Skeletal muscle tissue (tissue), 7 donors: Measurements from ENCODE around the genes SHC3 and SYK.

DNA sequence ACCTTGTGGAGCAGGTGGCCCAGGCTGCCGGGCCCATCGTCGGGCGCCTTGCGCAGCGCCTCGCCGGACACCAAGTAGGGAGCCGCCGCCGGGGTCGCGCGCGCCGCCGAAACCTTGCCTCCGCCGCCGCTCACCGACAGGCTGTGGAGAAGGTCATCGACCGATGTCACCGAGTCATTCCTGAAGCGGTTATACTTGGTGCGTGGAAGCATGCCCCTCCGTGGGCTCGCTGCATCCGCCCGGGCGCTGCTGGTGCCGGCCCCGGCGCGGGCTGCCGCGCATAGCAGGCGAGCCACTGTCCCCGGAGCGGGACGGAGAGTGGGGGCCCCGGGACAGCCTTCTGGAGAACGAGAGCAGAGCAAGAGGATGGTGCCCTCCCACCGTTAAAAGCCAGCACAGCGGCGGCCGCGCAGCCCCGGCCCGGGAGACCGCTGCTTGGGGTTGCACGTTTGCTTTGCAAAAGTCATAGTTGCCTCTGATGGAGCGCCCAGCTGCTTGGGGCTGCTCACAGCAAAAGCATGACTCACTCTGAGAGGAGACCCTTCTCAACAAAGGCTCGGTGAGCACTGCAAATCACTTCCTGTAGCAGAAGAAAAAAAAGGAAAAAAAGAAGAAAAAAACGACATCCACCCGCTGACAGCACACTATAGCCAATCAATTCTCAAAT lies at the start of gene SHC3:
TSS of gene SHC3 (minus strand) at position 570 of the 667 bp plus-strand sequence.
- PRO-cap, 3 experiments: no peak in any of the 3 experiments
- RAMPAGE, long total RNA: no peak
- RRBS, 2 experiments: 7 to 8% methylated on average over 22 of the region's 56 CpGs

DNA sequence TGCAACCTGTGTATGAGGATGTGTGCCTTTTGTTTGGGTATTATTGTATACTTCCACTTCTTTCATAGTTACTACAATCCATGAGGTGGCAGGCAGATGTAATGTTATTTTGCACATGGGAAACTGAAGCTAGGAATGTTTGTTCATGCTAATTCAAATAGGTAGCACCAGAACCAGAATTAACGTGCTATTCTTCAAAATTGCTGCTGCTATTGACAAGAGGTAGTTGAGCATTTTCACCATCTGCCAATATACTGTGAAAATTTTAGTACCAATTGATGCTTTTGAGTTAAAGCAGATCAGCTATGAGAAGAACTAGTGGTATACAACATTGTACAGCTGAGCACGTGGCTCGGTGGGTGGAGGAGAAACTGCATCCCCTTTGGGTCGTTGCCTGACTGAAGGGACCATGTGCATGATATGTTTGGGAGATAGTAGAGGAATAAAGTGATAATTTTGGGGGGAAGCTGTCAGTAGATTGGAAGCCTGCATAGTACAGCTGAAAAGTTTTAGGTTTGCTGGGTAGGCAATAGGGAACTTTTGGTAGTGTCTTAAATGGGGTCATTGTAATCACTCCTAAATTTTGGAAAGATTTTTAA lies 4.2 kb downstream of the SECISBP2 start:
- PRO-cap, 3 experiments: no peak in any of the 3 experiments
- RAMPAGE, long total RNA: no peak
- RRBS, 2 experiments: no CpG with 5 or more reads among the region's 4 CpGs

DNA sequence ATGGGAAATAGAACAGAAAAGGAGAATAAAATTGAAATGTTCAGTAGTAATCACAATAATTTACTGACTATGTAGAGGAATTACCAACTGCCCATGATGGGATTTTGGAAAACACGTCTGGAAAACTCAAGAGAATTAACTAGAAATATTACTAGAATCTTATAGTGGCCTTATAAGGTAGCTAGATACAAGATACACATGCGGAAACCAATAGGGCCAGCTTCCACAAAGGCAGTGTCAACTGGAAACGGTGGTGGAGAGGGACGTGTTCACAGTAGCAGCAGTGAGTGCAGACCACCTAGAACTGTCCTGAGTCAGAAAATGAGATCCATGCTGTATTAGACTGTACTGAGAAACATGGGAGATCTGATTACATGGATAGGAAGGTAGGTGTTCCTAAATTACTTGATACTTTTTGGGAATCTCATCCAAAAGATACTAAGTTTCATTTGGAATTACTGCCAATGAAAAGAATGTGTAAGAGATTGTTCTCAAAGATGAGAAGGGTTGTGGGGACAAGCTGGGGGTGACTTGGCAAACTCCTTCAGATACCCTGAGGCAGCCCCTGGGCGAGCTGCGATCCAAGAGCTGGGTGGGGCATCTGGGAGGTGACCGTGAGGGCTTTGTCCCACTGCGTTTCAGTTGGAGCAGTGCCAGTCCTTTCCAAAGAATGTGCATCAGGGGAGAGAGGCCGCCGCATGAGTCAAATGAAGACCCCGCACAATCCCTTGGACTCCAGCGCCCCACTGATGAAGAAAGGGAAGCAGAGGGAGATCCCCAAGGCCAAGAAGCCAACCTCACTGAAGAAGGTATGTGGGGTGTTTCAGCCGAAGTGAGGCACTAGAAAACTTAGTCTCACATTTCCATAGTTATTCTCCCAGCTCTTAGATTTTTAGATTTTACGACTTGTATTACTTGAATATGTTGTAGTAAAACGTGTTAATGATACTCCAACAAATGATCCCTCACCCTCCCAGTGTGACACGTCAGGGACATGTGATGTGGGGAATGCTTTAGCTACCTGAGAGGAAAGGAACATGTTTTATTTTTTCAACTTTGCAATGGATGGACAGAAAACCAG lies 28.3 kb downstream of the SECISBP2 start:
- PRO-cap, 3 experiments: no peak in any of the 3 experiments
- RAMPAGE, long total RNA: no peak
- RRBS, 2 experiments: no CpG with 5 or more reads among the region's 16 CpGs

GRCh38 chr9:89402660-89403416 lies 84.5 kb downstream of the SECISBP2 start:
- PRO-cap, 3 experiments: no peak in any of the 3 experiments
- RAMPAGE, long total RNA: no peak
- RRBS, 2 experiments: 100% methylated on average over 1 of the region's 14 CpGs

GRCh38 chr9:89426454-89427096 lies 71.3 kb downstream of the SEMA4D start:
- PRO-cap, 3 experiments: peak in 1 of 3 experiments; most common plus-strand start chr9:89426935 (in 1); most common minus-strand start chr9:89426708 (in 1)
- RAMPAGE, long total RNA: no peak
- RRBS, 2 experiments: no CpG with 5 or more reads among the region's 13 CpGs

- PRO-cap, 3 experiments: peak in 1 of 3 experiments; most common minus-strand start chr9:89443069 (in 1)
- RAMPAGE, long total RNA: no peak
- RRBS, 2 experiments: 18 to 36% methylated on average over 1 of the region's 14 CpGs
Observed at GRCh38 chr9:89442782-89443351, 55.0 kb downstream of the SEMA4D start.

DNA sequence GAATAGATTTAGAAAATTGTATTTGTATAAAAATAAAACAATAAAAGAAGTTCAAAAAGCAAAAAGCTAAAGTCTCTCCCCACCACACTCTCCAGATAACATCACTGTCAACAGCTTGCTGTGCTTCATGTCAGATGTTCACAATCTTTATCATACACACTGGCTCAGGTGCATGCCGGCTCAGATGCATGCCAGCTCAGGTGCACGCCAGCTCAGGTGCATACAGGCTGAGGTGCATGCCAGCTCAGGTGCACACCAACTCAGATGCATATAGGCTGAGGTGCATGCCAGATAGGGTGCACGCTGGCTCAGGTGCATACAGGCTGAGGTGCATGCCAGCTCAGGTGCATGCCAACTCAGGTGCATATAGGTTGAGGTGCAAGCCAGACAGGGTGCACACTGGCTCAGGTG lies 26.5 kb downstream of the SEMA4D start:
- PRO-cap, 3 experiments: no peak in any of the 3 experiments
- RAMPAGE, long total RNA: no peak
- RRBS, 2 experiments: no CpG with 5 or more reads among the region's 3 CpGs

DNA sequence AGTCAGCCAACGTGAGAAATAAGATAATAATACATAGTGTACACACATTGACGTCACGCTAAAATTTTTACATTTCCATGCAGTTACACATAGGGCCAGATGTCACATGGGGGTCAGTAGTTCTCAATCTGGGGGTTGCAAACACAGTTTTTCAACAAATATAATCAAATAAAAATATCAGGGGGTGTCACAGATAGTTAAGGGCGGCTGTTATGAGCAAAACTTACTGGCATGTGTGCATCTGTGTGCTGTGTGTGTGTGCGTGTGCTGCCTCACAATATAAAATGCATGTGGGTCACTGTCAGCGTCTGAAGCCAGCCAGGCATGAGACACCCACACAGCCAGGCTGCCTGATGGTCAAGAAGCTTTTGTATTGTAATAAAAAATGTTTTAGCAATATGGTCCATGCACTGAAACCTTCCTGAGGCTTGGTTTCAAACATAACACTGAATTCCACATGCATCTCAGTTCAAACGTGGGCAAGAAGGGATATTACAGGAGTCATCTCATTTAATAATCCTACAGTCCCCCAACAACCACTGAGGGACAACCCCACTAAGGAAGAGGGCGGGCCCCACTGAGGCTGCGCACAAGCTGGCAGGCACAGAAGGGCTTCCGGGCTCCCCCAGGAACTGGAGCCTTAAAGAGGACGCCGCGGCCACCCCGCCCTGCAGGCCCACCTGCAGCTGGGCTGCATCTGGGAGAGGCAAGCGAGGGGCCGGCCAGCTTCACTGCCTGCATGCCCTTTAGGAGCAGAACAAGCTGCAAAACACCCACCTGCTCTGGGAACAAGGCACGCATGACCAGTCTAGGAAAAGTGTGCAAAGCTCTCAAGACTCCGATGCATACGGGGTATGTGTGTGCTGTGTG lies 14.2 kb downstream of the SEMA4D start:
- PRO-cap, 3 experiments: peak in 2 of 3 experiments; most common plus-strand start position 311 of the sequence (in 2); most common minus-strand start position 237 of the sequence (in 1)
- RAMPAGE, long total RNA: no peak
- RRBS, 2 experiments: 1 to 7% methylated on average over 4 of the region's 19 CpGs

- PRO-cap, 3 experiments: no peak in any of the 3 experiments
- RAMPAGE, long total RNA: no peak
- RRBS, 2 experiments: no CpG with 5 or more reads among the region's 12 CpGs
Observed at GRCh38 chr9:89522103-89522936, 24.4 kb upstream of the SEMA4D start.

DNA sequence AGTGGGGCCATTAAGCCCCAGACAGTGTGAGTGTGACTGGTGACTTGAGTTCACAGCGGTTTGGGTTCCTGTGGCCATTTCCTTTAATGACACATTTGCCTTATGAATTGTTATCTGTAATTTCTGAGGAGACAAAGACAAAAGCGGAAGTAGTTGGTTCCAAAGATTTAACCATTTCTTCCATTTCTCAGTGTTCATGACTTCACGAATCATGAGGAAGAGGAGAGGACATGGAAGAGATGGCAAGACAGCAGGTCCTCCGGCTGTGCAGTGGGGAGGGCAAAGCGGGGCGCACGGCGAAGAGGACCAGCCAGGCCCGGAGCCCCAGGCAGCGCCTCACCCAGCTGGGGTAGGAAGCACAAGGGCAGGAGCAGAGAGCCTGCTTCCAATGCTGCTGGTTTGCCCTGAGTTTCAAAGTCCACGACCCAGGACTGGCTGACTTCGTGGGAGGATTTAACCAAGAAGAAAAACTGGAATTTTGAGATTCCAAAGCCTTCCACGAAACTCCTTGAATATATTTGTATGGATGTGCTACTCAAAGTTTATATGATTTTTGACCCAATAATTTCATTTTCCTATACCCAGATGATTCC lies 28.0 kb upstream of the SEMA4D start:
- PRO-cap, 3 experiments: no peak in any of the 3 experiments
- RAMPAGE, long total RNA: no peak
- RRBS, 2 experiments: 84 to 89% methylated on average over 6 of the region's 13 CpGs

- PRO-cap, 3 experiments: no peak in any of the 3 experiments
- RAMPAGE, long total RNA: no peak
- RRBS, 2 experiments: no CpG with 5 or more reads among the region's 8 CpGs
Observed at GRCh38 chr9:89528351-89529055, 30.6 kb upstream of the SEMA4D start.

DNA sequence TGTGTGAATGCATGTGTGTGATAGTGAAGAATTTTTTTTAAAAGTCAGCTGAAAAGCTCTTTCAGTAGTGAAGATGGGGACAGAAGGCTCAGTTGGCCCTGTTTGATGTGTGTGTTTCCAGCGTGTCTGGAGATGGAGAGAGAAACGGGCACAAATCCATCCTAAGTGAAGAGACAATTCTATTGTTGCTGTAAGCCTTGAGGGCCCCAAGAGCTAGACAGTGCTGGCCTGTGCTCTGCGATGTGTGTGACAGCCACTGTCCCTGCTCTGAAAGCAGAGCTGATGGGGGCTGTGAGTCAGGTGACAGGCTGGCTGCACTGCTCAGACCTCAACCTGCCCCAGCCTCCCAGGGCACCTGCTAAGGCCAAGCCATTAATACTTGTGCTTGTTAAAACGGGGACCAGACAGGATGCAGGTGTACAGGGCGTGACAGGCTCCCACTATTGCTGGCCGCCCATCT lies 44.5 kb upstream of the SEMA4D start:
- PRO-cap, 3 experiments: no peak in any of the 3 experiments
- RAMPAGE, long total RNA: no peak
- RRBS, 2 experiments: no CpG with 5 or more reads among the region's 6 CpGs

- PRO-cap, 3 experiments: peak in 1 of 3 experiments; most common plus-strand start chr9:89675629 (in 1)
- RAMPAGE, long total RNA: no peak
- RRBS, 2 experiments: under 1 to 2% methylated on average over 4 of the region's 12 CpGs
Observed at GRCh38 chr9:89675389-89675926, 70.6 kb downstream of the GADD45G start.

DNA sequence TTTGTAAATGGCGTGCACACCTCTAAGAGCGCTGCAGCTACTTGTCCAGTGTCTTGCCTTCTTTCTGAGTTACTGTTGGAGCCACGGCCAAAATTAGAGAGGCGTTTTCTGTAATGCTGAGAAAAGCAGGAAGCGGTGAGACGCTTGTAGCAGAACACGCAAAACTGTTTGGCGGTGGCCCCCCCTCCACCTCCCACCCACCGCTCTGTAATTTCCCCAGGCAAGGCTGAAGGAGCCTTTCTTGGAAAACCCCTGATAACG lies 96.4 kb downstream of the GADD45G start:
- PRO-cap, 3 experiments: no peak in any of the 3 experiments
- RAMPAGE, long total RNA: no peak
- RRBS, 2 experiments: no CpG with 5 or more reads among the region's 10 CpGs

- PRO-cap, 3 experiments: no peak in any of the 3 experiments
- RAMPAGE, long total RNA: no peak
- RRBS, 2 experiments: no CpG with 5 or more reads among the region's 7 CpGs
Observed at GRCh38 chr9:89842115-89842675, 237.4 kb downstream of the GADD45G start.

GRCh38 chr9:89996147-89996587 lies 391.4 kb downstream of the GADD45G start:
- PRO-cap, 3 experiments: no peak in any of the 3 experiments
- RAMPAGE, long total RNA: no peak
- RRBS, 2 experiments: no CpG with 5 or more reads among the region's 5 CpGs

GRCh38 chr9:90024383-90024909 lies 419.6 kb downstream of the GADD45G start:
- PRO-cap, 3 experiments: no peak in any of the 3 experiments
- RAMPAGE, long total RNA: no peak
- RRBS, 2 experiments: no CpG with 5 or more reads among the region's 4 CpGs

DNA sequence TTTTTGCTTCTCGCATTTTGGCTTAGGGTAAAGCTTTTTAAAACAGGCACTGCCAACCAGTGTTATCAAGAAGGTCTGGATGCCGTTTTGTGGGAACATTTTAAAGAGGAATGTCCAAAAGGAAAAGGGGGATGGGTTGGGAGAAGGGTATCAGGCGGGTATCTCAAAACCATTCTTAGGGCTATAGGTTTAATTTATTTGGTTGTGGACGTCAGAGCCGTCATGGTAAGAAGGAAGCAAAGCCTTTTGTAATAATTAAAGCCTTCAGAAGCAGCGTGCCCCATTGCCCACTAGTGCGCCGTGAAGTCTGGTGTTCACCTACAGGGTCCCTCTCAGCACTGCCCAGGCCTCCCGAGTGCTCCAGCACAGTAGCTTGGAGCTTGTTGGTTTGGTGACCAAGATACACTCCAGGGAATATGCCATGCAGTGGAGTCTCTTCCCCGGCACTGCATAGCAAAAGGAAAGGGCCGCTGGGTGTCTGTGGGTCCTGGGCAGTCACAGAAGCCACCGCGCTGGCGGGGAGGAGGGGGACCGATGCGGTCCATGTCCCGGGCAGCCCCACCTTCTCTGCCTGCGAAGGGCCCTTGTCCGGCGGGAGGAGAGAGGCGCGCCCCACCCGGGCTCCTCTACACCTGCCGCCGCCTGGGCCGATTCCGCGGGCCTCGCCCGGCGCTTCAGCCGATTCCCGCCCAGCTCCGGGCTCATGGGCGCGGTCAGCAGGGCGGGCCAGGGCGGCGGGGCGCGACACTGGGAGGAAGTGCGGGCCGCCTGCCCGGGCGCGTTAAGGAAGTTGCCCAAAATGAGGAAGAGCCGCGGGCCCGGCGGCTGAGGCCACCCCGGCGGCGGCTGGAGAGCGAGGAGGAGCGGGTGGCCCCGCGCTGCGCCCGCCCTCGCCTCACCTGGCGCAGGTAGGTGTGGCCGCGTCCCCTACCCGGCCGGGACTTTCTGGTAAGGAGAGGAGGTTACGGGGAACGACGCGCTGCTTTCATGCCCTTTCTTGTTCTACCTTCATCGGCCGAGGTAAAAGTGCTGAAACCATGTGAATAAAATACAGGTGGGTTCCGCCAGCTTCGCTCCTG lies at the start of gene SYK:
TSS of gene SYK (plus strand) at position 834 of the 1,079 bp plus-strand sequence.
- PRO-cap, 3 experiments: peak in 3 of 3 experiments; most common plus-strand start position 797 of the sequence (in 2); most common minus-strand start position 627 of the sequence (in 1)
- RAMPAGE, long total RNA: no peak
- RRBS, 2 experiments: 3 to 5% methylated on average over 28 to 35 of the region's 73 CpGs

- PRO-cap, 3 experiments: no peak in any of the 3 experiments
- RAMPAGE, long total RNA: no peak
- RRBS, 2 experiments: no CpG with 5 or more reads among the region's 5 CpGs
Observed at GRCh38 chr9:90880589-90880944, 78.9 kb downstream of the SYK start.

DNA sequence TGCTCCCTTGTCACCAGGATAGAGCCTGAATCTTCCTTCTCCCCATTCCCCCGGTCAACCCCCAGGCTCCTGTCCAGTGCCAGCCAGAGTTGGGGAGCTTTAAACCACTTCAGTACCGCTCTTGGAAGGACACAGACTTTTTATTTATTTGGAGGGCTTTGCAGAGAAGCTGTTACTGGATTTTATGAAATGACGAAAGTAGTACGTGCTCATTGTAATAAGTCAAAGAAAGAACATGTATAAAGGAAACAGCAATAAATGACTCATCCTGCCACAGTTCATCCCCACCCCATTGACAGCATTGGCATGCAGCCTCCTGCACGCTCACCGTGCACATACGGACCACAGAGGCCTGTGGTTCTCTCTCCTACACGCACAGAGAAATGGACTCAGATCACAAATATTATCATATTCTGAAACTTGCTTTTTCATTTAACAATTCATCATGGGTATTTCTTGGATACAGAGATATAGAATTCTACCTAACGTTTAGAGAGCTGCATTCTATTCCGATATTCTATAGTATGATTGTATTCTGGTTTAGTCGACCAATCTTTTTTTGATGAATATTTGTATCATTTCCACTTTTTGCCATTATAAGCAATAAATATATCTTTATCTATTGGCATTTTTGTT lies 230.1 kb downstream of the AUH start:
- PRO-cap, 3 experiments: no peak in any of the 3 experiments
- RAMPAGE, long total RNA: no peak
- RRBS, 2 experiments: no CpG with 5 or more reads among the region's 11 CpGs